CD14-positive monocyte (primary cell): ENCODE measurements around the gene TNFRSF19.

DNA sequence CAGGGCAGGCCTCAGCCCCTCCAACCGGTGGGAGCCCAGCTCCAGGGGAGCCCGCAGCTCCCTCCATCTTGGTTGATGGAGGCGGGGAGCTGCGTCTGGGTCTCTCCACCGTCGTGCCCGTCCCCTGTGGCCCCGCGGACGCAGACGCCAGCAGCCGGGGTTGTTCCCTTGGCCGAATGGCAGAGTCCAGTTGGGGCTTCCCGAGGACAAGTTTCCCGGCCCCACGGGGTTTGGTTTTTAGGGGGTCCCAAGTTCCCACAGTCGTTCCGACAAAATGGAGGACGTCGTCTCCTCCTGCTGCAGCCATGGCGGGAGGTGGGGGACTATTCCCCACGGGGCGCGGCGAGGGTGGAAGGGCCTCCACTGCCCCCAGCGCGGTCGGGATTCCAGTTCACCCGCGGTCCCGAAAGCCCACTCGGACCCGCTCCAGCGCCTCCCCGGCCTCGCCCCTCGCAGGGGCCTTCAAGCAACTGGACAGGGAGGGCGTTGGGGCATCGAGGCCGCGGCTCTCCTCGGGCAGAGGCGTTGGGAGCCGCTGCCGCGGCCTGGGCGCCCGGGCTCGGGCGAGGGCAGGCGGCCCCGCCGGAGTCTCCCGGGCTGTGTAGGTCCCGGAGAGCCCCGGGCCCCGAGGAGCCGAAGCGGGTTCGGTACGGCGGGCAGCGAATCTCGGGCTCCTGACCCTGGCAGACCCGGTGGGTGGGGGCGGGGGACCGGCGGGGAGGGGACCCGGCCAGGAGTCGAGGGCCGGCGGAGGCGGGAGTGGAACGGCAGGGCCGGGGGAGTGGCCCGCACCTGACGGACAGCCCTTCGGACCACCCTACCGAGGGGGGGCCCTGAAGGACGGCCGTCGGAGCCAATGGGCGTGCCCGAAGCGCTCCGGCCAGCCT is 517 bp upstream of the ZMYM2 start:
- CAGE, long polyA plus RNA: no peak

- CAGE, long polyA plus RNA: no peak
Measured at GRCh38 chr13:21297631-21298900, 121.6 kb downstream of the MRPL57 start.

- CAGE, long polyA plus RNA: no peak
Measured at GRCh38 chr13:21459648-21460198, 620 bp upstream of the ZDHHC20 start.

DNA sequence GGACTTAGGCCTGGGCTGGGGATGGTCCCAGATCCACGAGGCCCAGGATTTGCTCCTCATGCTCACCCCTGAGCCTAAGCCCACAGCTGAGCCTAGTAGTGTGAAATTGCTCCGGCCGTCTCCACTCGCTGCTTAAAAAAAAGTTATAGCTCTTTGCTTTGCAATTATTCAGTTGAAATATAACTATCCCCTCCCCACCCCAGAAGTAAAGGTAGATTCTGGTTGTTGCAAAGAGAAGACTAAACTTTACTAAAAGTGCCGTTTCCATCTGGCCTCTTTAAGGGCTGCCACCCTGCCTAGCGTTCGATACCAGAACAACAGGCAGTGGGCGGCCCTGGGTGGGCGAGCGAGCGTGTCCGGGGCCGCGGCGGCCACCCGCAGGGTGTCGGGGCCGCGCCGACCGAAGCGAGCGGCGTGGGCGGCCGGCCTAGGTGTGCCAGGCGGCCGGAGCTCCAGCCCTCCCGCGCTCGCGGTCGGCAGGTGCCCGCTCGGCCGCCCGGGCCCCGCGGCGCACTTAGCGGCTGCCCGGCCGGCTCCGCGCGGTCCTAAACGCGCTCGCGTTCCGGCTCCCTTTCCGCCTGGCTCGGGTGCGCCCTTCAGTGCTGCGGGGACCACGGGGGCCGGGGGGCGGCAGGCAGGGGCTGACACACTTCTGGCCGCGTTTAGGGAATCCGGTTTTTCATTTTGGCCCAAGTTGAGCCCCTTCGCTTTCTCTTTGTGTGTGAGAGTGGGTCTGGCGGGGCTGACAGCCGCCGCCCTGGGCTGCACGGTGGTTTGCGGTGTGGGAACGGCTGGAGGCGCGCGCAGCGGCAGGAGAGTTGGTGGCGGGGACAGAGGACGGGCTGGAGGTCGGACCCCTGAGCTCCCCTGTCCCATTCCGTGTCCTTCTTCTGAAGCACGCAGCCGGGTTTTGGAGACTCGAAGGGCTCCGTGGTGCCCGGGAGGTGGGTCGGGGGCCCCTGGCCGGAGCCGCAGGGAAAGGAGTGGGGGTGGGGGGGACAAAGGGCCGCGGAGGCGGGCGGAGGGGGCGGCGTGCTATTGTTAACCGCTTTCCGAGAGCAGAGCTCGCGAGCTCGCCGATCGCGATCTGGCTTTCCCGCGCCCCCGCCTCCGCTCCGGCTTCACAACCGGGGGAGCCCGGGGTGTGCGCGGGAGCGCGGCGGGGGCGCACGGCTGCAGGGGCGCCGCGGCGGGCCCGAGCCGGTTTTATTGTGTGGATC is 2.9 kb downstream of the FGF9 start:
- CAGE, long polyA plus RNA: no peak

- CAGE, long polyA plus RNA: no peak
Measured at GRCh38 chr13:22837929-22838335, 342.8 kb upstream of the SGCG start.

DNA sequence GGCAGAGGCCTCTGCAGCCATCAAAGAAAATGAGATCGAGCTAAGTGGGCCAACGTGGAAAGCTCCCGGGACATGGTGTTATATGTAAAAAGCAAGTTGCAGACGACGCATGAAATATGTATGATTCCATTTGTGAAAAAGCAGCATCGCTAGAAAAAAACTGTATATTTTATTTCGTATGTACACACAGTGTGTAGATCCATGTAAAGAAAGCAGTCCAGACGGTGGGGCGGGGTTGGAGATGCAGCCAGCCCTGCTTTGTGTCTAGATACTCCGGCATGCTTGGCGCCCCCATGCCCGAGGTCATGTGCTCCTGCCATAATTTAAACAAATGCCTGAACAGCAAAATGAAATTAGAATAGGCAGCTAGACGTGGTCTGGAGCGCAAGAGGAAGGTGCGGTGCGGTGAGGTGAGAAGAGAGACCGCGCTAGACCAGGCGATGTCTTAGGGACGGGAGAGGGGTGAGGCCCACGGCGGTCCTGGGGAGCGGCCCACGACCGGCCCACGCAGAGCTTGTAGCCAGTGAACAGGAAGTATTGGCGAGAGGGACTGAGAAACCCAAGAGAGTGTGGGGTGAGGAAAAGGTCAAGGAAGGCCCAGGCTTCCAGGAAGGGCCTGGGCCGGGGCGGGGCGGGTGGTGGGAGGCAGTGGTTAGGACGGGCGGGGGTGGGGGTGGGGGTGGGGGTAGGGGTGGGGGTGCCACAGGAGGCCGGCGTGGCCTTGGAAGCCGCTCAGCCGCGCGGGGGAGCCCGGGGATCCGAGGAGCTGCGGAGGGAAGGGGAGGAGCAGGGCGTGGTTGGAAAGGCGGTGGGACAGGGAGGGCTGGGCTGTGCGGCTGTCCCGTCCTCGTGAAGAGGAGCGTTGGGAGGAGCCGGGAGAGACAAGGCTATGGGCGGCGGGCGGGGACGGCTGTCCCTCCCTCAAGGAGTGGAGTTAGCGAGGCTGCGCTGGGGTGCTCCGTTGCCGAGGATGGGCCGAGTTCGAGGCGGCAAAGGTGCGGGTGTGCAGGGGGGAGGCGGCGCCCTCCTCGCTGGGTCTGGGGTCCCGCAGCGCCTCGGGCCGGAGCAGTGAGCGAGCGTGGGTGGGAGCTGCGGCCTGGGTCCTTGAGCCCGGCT is 254.7 kb upstream of the SGCG start:
- CAGE, long polyA plus RNA: no peak

DNA sequence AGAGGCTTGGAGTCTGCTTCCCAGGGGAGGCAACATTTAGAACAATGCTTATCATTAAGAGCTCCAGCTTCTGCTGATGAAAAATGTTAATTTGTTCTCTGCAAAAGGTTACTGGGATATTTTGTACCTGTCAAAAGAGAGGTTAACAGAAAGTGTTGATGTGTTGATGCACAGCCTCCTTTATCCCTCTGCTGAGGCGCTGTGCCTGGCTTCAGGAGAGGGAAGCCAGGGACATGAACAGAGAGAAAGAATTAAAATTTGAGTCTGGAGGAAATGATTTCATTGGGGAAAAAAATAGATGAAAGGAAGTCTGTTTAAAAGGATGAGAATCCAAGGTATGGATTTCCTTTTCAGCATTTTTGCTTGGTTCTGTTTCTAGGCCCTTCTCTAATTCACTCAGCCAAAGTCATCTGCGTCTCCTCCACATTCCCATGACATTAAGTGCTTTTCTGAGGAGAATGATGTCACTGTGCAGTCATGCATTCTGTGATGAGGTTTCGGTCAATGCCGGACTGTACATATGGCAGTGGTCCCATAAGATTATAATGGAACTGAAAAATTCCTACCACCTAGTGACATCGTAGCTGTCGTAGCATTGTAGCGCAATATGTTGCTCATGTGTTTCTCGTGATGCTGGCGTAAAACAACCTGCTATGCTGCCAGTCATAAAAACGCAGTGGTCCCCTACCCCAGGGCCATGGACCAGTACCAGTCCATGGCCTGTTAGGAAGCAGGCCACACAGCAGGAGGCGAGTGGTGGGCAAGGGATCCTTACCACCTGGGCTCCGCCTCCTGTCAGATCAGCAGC is 63.5 kb upstream of the TNFRSF19 start:
- CAGE, long polyA plus RNA: no peak

GRCh38 chr13:23507309-23507642 is 62.9 kb upstream of the TNFRSF19 start:
- CAGE, long polyA plus RNA: no peak

GRCh38 chr13:23570107-23570987 is at the start of gene TNFRSF19:
Gene TNFRSF19, plus strand, starts transcription at chr13:23570412.
- CAGE, long polyA plus RNA: no peak

DNA sequence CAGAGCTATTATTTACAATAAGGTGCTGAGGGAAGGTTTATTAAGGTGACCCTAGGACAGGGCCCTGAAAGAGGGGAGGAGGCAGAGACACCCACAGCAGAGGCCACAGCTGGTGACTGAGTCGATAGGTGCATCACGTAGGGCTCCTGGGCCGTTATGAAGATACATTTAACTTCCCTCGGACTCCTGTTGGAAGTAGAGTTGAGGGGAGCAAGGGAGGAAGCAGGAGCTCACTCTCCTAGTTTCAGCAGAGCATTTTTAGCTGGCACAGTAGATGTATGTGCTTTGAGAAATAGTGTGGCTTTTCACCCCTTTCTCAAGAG is 66.3 kb downstream of the TNFRSF19 start:
- CAGE, long polyA plus RNA: no peak

DNA sequence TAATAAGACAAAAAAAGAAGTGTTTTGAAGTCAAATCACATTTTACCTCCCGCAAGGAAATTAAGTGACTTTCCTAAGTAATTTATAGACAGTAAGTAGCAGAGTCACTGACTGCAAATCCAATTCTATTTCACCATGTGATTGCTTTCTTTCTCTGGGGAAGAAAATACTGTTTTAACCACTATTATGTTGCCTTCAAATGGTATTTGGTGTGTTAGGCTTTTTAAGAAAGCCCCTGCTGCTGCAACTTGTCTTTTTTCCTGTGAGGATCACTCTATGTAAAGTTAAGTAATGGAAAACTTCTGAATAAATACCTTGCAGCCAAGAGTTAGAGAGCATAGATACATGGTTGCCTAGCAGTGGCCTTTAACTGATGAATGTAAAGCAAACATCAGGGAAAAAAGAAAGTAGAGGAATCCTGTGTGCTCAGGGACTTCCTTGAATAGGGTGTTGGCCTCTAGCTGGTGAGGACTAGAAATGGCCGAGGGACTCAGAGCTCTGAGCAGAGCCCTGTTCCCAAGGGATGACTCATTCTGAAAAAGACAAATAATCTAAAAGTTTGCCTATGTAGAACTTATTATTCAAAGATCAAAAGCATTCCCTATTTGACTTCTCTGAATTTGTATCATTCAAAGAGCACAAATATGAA is 135.8 kb downstream of the MIPEP start:
- CAGE, long polyA plus RNA: no peak

DNA sequence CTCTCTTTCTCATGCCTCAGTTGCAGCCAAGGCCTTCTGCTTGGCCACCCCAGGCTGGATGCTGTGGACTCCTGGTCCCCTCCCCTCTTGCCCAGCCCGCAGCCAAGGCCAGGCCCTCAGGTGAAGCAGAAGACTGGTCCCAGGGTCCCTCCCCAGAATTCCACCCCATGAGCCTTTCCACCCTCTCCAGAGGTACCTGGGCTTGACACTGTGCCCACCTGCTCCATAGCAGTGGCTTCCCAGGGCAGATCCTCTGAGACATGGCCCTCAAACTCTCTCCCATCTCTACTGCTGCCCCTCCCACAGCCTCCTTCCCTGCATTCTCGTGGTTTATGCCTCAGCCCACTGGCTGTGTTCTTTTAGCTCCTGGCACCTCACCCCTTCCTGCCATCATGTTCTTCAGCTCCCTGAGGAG is 61.8 kb upstream of the MIPEP start:
- CAGE, long polyA plus RNA: no peak

DNA sequence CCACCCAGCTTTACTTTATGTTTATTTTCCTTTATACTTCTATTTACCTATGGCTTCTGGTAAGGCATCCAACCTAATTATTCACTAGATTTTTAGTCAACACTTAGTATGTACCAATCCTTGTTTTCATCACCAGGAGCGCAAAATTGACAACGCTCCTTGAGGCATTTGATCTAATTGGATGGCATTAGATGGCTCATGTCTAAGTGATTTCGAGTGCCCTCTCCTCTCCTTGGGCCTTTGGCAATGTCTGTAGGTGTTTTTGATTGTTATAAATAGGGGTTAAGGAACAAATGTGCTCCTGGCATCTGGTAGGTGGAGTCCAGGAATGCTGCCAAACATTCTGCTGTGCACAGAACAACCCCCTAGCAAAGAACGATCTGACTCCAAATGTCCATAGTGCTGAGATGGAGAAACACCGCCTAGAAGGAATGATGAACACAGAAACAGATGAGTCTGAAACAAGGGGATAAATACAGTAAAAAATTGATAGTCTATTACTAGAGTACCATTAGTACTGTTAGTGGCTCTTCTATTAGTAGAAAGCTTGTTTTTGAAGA is 76.1 kb upstream of the MIPEP start:
- CAGE, long polyA plus RNA: no peak

- CAGE, long polyA plus RNA: no peak
Measured at GRCh38 chr13:23966870-23967078, 77.6 kb upstream of the MIPEP start.

- CAGE, long polyA plus RNA: no peak
Measured at GRCh38 chr13:24050140-24050593, 110.4 kb upstream of the SPATA13 start.

DNA sequence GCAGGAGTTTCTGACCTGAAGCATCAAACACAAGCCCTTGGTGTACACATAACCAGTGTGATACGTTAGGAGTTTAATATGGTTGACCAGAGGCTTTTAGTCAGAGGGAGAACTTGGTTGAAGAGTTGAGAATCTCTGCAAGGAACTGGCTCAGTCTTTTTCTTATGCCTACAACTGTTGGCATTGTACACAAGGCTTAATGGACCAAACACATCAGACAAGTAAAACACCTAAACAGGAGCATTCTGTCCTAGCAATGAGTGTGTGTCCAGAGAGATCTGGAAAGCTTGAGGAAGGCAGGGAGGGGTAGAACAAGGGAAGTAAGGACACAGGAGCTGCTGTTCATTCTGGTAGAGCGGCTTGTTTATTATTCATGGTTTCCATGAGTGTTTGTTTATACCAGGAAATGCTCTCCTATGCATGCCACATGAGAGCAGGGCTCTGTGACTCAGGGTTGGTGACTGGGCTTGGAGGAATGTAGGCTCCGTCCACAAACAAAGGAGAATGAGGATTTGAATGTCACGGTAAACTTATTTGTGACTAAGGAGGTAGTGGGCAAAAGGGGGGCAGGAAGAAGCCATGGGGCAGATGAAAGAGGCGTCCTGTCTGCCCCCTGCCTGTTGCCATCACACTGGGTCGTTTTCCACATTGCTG is 11.9 kb upstream of the SPATA13 start:
- CAGE, long polyA plus RNA: no peak

DNA sequence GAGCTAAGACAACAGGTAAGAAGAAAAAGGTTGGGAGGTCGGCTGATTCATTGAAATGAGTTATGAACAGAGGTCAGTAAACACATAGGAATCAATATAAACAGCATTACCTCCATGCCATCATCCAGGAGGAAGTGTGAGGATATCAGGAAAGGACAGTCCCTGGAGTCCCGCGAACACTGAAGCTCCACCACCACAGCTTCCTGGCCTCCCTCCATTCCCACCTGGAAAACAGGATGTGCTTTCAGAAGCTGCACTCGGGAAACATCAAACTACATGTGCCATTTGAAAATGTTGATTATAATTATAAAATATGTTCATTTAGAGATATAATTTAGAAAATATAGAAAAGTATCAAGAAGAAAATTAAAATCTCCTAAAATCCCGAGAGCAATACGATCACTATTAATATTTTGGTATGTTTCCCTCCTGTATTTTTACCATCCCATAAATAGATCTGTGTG is 14.5 kb downstream of the PARP4 start:
- CAGE, long polyA plus RNA: no peak

DNA sequence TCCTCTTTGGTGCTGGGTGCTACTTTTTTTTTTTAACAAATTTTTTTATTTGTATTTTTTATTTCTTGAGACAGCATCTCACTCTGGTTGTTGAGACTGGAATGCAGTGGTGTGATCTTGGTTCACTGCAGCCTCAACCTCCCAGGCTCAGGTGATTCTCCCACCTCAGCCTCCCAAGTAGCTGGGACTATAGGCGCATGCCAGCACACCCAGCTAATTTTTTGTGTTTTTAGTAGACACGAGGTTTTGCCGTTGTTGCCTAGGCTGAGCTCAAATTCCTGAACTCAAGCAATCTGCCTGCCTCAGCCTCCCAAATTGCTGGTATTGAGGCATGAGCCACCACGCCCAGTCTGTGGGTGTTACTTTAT is 81.9 kb upstream of the ATP12A start:
- CAGE, long polyA plus RNA: no peak

GRCh38 chr13:24670870-24671280 is 9.3 kb upstream of the ATP12A start:
- CAGE, long polyA plus RNA: no peak

GRCh38 chr13:24685678-24685877 is 5.4 kb downstream of the ATP12A start:
- CAGE, long polyA plus RNA: no peak